Pericardium fibroblast (primary cell): ENCODE data around the gene TP53I11.

DNA sequence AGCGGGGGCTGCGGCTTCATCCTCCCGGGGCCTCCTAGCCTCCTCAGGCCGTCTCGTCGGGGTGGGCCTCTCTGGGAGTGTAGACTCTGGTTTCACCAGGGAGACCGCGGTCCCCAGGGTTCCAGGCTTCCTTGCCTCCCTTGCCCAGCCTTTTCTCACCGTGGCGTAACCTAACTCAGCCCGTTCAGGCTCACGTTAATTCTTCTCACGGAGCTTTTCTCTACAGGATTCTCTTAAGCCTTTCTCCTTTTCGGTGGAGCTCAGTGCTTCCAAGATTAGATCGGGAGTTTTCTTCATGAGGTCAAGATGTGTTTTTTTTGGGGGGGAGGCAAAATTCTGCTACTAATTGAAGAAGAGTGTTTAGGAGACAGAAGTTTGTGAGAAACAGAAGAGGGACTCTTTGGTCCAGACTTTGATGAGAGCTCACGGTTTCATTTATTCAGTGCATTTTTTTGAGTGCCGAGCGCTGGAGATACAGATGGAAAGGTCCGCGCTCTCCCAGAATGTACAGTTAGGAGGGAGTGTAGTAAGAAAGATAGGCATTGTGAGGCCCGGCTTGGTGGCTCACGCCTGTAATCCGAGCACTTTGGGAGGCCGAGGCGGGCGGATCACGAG lies 590 bp downstream of the API5 start:
- RAMPAGE, long total RNA, result no peak

GRCh38 chr11:43558955-43559154 lies 121.7 kb upstream of the HSD17B12 start:
- RAMPAGE, long total RNA, result no peak

- RAMPAGE, long total RNA, result no peak
Measured at GRCh38 chr11:43576622-43577025, 103.9 kb upstream of the HSD17B12 start.

DNA sequence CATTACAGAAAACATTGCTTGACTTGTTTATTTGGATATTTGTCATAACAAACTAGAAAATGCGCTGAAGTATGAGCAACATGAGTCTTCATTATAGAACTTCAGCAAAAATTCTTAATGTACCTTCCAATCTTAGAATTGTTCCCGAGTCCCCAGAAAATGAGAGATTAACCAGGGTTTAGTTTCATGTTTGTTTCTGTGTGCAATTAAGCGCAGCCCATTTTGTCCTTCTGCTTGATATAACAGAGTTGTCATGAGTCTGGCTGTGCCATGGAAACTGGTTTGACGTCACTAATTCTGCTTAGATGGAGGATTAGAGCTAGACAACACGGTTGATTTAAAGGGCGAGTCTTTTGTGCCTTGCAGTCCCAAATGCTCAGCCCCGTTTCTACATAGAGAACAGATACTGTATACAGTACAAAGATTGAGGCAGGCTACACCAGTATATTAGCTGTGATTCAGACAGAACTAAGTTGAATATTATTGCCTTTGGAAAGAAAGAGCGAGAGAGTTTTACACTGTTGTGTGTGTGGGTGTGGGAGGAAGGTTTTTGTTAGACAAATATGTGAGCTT lies 45.6 kb upstream of the ALKBH3 start:
- RAMPAGE, long total RNA, result no peak

GRCh38 chr11:43892011-43892300 lies 11.3 kb downstream of the ALKBH3 start:
- RAMPAGE, long total RNA, result no peak

- RAMPAGE, long total RNA, result no peak
Measured at GRCh38 chr11:43933524-43933780, 9.0 kb upstream of the C11orf96 start.

- RAMPAGE, long total RNA, result no peak
Measured at GRCh38 chr11:43946978-43947697, 4.7 kb downstream of the C11orf96 start.

DNA sequence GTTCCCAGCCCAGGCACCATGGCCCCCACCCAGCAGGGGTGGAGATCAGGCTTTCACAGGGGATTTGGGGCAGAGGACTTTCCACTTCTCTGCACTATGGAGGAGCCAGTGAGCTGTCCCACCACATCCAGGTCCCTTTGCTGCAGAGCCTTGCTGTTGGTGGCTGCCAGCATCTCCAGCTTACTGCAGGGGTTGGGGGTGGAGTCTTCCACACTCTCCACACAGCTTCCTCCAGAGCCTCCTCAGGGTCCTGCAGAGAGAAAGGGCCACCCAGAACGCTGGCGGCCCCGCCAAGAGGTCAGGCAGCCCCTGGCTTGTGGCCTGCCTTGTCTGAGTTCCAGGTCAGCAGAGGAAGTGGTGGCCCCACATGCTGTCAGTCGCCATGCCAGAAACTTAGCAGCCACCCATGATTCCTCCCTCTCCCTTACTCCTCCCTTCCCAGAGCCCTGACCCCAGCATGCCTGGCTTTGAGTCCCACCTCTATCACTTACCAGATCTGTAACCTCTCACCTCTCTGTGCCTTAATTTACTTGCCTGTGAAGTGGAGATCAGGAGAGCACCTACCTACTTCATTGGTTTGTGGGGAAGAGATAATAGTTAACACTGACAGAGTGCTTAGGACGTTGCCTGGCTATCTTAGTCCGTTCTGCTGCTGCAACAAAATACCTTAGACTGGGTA lies 47.3 kb downstream of the C11orf96 start:
- RAMPAGE, long total RNA, result no peak

GRCh38 chr11:43992815-43993258 lies 50.4 kb downstream of the C11orf96 start:
- RAMPAGE, long total RNA, result no peak

- RAMPAGE, long total RNA, result no peak
Measured at GRCh38 chr11:44017739-44018392, 29.9 kb upstream of the ACCSL start.

DNA sequence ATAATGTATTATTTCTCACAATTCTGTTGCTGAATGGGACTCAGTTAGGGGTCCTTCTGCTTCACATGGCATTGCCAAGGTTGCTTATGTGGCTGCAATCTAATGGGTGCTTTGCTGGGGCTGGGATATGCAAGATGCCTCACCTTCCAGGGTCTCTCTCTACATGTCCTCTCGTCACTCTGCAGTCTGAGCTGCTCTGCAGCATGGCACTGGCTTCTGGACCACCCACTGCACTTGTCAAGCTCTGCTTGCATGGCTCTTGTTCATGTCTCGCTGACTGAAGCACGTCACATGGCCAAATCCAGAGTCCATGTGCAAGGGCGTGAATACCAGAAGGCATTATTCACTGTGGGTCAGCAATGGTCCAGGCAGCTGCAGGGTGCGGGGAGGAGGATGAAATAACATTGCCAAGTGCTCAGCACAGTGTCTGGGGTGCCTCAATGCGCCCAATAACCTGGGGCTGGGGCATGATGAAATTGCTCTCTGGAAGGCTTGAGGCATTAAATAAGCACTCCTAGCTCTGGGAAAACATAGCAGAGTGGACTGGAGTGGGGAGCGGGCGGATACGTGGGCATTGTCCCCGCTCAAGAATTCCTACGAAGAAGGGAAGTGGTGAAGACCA lies 15.6 kb upstream of the ACCSL start:
- RAMPAGE, long total RNA, result no peak

- RAMPAGE, long total RNA, result no peak
Measured at GRCh38 chr11:44305359-44306050, 4.4 kb downstream of the ALX4 start.

GRCh38 chr11:44531146-44531760 lies 34.2 kb upstream of the CD82 start:
- RAMPAGE, long total RNA, result no peak

DNA sequence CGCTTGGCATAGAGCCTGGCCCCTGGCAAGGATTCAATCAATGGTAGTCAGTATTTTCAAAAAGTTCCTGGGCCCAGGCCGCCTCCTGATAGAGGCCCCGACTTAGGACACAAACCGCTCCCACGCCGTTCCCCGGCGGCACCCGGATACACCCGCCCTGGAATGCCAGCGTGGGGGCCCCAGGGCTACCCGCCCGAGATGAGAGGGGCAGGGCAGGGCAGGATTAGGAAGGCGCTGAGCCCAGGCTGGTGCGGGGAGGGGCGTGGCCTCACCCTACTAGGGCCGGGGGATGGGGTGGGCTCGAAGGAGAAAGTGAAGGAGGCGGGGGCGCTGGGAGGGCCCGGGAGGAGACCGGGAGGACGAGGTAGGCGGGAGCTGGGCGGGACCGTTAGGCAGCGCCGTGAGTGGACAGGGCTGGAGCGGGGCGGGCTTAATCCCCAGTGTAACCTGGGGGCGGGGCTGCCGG lies 475 bp upstream of the CD82 start:
- RAMPAGE, long total RNA, result no peak

GRCh38 chr11:44593000-44593648 lies 27.7 kb downstream of the CD82 start:
- RAMPAGE, long total RNA, result no peak

DNA sequence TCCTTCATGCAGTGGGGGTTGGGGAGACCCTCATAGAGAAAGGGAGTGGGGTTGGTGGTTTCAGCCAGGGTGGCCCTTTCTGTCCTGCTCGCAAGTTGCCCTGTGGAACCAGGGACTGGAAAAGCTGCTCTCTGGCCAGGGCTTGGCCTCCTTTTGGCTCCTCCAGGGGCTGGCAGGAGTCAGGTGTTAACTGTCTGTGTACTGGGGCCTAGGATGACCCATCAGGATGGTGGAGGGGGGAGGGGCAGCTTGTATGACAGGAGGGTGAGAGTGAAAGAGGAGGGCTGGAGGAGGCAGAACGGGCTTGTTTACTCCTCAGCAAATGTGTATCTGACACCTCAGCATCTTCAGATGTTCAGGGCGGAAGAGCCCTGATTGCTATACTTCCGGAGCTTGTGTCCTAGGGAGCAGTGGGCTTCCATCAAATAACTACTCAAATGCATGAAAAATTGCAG lies 31.0 kb downstream of the CD82 start:
- RAMPAGE, long total RNA, result no peak

- RAMPAGE, long total RNA, result no peak
Measured at GRCh38 chr11:44627694-44628525, 62.4 kb downstream of the CD82 start.

- RAMPAGE, long total RNA, result no peak
Measured at GRCh38 chr11:44780818-44781341, 54.1 kb downstream of the TSPAN18 start.

DNA sequence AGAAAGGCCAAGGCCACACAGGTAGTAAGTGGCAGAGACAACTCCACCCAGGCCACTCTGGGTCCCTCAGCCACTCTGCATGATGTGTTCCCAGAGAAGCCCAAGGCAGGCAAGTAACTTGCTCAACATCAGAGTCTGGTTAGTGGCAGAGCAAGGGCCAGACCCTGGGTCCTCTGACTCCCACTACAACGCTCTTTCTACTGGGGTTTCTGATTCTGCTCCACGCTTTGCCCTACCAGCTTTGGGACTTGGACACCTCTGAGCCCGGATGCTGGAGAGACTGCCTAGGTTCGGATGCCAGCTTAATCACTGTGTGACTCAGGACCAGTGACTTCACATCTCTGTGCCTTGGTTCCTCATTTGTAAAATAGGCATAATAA lies 67.2 kb downstream of the TP53I11 start:
- RAMPAGE, long total RNA, result no peak

GRCh38 chr11:44950534-44951293 lies at the start of gene TP53I11:
Gene TP53I11 (minus strand): TSS chr11:44950883.
- RAMPAGE, long total RNA, result no peak